ENCODE measurements around a stretch of chr22.

GRCh38 chr22:36220394-36220876 lies 18.8 kb upstream of the APOL4 start:
- RRBS, result no CpG with 5 or more reads among the region's 10 CpGs

DNA sequence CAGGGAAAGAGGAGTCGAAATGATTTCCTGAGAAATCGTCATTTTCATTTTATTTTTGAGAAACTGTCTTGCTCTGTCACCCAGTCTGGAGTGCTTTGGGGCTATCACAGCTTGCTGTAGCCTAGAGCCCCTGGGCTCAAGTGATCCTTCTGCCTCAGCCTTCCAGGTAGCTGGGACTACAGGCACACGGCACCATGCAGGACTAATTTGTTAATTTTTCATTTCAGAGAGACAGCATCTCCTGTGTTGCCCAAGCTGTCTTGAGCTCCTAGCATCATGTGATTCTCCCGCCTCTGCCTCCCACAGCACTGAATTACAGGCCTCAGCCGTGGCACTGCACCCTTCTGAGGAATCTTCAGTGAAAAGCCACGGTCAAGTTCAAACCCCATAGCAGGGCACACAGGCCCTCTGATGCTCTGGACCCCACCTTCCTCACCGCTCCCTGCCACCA lies 1.9 kb downstream of the APOL2 start:
- RRBS, result no CpG with 5 or more reads among the region's 7 CpGs

GRCh38 chr22:36311137-36311577 lies 58.2 kb downstream of the APOL1 start:
- RRBS, result no CpG with 5 or more reads among the region's 8 CpGs

- RRBS, result no CpG with 5 or more reads among the region's 28 CpGs
Observed at GRCh38 chr22:36356624-36357777, 30.8 kb downstream of the MYH9 start.

GRCh38 chr22:36357778-36358147 lies 30.0 kb downstream of the MYH9 start:
- RRBS, result no CpG with 5 or more reads among the region's 5 CpGs

- RRBS, result no CpG with 5 or more reads among the region's 7 CpGs
Observed at GRCh38 chr22:36432469-36432882, 44.7 kb upstream of the MYH9 start.

DNA sequence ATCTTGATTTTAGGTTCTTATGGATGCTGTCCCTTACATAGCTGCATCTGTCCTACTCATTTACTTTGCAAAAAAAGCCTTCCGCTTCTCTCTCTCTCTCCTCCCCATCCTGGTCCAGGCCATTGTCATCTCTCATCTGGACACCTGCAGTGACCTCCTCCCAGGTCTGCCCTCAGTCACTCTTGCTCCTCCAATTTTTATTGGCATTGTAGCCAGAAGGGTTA lies 56.6 kb downstream of the CACNG2 start:
- RRBS, result no CpG with 5 or more reads among the region's 1 CpG

- RRBS, result no CpG with 5 or more reads among the region's 35 CpGs
Observed at GRCh38 chr22:36684859-36685814, 18.4 kb downstream of the CACNG2 start.

DNA sequence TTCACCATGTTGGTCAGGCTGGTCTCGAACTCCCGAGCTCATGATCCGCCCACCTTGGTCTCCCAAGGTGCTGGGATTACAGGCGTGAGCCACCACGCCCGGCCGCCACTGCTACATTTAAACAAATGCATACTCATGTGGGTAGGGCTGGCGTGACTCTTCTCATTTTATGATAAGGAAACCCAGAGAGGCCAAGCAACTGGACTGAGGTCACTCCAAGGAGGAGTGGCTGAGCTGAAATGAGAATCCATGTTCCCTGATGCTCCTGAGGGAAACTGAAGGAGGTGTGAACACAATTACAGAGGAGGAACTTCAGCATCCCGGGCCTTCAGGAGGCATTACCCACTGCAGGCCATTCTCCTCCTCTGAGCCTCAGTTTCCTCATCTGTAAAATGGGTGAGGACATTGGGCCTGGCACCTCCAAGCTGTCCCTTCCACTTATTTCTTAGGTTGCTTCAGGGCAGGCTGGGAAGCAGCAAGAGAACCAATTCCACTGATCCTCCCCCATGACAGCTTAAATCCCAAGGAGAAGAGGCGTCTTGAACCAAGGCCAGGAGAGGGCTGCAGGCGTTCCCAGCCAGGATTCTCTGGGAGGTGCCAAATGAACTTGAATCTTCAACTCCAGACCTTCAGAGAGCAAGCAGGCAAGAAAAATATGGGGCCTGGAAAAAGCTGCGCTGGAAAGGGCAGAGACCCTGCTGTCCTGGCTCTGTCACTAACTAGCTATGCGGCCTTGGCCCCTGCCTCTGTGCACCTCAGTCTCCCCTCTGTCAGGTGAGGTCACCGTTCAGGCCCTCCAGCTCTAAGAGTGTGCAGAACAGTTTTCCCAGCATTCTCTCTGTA lies 2.9 kb downstream of the TST start:
- RRBS, result no CpG with 5 or more reads among the region's 14 CpGs

- RRBS, result 77% methylated on average over 8 of the region's 24 CpGs
Observed at GRCh38 chr22:37023709-37024248, 4.2 kb downstream of the MPST start.

- RRBS, result 67% methylated on average over 5 of the region's 13 CpGs
Observed at GRCh38 chr22:37074784-37075206, 23.3 kb downstream of the KCTD17 start.

DNA sequence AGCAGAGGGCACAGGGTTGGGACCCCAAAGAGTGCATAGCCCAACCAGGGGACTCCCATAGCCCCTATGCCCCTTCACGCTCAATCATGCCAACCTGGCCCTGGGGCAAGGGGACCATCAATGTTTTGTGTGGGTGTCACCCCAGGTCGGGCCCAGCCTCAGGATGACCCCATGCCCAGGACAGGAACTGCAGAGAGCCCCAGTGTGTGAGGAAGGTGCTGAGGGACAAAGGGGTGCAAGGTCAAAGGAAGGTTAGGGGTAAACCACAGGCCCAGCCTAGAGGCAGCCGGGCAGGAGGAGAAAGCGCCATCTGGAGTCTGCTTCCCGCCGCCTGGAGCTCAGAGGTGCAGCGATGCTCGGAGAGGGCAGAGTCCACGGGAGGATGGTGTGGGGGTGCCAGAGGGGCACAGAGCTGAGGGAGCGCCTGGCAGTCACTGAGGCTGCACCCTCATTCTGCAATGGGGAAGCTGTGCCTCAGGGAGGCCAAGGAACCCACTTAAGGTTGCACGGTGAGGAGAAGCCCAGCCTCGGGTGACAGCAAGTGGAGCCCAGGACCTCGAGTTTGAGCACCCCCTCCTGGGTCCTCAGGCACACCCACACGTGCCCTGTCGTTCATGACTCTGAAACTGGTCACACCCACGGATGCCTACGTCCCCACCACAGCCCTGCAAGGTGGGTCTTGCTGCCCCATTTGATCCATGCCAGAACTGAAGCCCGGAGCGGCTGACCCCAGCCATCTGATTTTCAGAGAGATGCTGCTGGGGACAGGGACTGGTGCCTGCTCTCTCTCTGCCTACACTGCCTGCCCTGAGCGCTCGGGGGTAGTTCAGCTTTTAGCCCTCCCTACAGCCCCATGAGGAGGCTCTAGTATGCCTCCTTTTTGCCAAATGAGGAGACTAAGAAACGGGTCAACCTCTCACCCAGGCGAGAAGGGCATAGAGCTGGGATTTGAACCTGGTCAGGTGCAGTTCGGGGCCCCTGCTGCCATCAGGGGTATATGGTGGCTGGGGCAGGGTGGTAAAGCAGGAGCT lies 1.6 kb downstream of the IL2RB start:
- RRBS, result no CpG with 5 or more reads among the region's 24 CpGs

- RRBS, result 100% methylated on average over 1 of the region's 12 CpGs
Observed at GRCh38 chr22:37193584-37194269, 5.7 kb upstream of the C1QTNF6 start.

DNA sequence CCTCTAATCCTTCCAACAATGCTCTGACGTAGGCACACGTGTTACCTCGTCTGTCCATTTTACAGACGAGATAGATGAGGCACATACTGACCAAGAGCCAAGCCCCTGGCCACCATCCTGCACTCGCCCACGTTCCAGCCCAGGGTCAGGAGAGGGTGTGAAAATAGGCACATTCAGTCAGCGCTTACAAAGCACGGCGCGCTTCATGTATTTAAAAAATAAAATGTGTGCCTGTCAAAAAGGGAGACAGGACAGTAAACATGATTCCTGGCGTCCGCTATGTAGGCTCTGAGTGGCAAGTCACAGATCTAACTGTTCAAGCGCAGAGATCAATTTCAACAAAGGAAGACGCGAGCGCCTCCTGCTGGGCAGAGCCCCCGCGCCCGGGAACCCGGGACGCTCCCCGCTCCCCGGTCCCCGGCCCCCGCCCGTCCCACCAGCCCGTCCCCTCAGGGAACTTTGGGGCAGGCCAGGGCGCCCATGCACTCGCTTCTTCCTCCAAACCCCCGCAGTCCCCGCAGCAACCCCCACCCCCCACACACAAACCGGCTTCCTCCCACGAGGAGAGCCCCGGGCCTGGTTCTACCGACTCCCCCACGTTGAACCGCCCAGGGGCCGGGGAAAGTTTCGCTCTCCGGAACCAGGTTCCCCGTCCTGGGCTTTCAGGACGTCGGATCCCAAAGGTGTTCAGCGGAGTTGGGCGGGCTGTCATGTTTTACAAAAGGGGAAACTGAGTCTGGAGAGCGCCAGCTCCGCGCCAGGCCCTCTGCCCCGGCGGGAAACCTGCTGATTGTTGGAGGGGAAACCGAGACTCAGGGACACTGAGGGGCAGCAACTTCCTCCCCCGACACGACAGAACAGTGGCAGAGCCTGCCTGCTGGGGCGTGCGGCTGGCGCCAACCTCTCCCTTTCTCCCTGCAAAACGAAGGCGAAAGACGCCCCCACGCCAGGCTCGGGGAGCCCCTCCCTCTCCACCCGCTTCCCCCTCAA lies 10.5 kb upstream of the C1QTNF6 start:
- RRBS, result 1% methylated on average over 5 of the region's 62 CpGs

- RRBS, result no CpG with 5 or more reads among the region's 6 CpGs
Observed at GRCh38 chr22:37229151-37229818, 14.8 kb downstream of the RAC2 start.

DNA sequence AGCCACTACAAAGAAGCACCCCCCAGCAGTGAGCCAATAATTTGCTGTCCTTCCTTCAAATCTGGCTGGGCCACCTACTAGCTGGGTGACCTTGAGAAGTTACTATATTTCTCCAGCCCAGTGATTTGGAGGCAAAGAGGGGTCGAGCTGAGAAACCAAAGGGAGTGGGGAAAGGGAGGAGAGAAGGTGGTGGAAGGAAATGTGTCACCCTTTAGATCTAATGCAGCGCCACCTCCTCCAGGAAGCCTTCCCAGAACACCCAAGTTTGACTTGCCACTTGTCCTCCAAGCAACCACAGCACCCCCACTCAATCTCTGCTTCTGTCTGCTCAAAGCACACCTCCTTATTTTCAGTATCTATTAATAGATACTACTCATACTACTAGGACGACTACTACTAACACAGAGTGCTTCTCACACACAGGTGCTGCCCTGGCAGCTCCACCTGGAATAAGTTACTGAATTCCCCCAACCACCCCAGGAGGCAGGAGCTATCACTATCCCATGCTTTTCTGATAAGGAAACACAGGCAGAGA lies 13.5 kb downstream of the RAC2 start:
- RRBS, result no CpG with 5 or more reads among the region's 3 CpGs

DNA sequence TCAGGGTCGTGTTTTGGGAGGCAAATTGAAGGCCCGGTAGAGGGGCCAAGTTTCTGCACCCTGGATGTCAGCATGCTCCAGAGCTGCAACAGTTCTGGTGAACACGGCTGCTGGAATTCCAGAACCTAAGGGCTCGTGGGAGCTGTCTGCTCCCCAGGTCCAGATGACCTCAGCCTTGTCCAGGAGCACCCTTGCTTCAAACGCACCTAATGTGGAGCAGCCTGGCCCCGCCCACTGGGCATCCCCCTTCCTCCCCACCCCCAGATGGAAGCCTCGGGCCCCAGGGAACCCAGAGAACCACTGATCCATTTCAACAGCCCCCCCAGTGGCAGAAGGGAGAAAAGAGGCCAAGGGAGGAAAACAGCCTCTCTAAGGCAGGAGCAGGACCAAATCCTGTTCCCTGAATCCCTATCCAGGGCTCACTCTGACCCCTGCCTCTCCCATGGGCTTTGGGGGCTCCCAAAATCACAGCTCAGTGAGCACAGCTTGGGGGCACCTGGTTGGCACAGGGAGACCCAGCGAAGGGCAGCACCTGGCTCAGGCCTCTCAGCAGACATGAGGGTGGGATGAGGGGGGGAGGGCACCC lies 1.1 kb downstream of the CYTH4 start:
- RRBS, result no CpG with 5 or more reads among the region's 8 CpGs

- RRBS, result no CpG with 5 or more reads among the region's 15 CpGs
Observed at GRCh38 chr22:37563747-37564818, 3.8 kb downstream of the CDC42EP1 start.

DNA sequence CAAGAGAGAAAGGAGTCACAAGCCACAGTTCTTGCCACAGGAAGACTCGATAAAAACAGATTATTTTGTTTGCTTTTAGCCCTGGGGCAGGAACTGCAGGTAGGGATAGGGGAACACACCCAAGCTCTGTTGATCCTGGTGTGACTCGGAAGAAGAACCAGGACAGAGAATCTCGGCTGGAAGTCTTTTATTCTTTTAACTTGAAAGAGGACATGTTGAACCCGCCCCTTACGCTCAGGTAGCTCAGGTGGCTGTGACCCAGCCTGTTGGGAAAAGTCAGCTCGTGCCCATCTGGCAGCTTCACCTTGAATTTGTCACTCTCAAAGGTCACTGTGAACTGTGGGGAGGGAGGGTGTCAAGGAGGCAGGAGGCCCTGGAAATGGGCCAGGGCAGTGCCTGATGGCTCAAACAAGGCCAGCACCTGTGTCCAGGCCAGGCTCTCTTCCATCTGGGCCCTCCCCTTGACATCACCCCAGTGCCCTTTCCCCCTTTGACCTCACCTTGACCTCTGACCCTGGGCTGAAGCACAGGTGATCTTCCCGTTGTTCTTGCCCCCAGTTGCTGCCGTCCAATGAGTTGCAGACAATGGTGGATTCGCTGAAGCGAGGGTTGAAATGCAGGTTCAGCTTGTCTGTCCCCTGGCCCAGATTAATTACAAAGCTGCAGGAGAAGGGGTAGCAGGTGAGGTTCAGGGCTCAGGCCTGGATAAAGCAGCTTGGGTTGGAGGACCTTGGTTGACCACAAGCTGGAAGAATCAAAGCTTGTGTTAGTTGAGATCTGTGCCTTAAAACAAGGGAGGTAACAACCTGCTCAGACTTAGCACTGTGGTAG lies 9.6 kb downstream of the LGALS2 start:
- RRBS, result no CpG with 5 or more reads among the region's 10 CpGs